Subcutaneous preadipocyte (primary cell): ENCODE measurements around the genes B4GALNT2 and ZNF652.

DNA sequence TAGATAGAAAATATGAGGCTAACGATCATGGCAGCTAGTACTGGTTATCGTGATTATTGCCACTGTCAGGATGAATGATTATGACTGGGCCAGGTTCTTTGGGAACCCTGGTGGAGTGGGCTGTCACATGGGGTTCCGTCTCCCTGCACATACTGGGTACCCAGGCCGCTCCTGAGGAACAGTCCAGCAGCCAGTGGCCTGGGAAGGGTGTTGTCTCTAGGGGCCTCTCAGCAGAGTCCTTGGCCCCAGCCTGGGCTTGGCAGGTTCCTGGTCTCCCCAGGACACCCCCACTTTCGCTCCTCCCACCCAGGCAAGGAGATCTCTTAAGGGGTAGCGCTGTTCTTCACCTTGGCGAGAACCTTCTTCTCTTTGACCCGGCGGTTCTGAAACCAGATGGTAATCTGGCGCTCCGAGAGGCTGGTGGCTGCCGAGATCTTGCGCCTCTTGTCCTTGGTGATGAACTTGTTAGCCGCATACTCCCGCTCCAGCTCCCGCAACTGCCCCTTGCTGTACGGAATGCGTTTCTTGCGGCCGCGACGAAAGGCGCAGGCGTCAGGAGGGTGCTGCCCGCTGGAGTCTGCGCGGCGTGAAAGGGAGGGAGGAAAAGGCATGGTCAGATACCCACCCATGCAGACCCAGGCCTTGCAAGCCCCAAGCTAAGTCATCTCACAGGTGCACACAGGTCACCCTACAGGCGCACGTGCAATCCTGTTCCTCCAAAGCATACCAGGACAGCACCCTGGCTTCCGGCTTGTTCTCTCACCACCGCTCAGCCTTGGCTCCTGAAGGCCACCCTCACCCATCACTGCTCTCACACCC, 1.9 kb downstream of the HOXB13 start:
- CAGE, long polyA plus RNA, result no peak

GRCh38 chr17:48729343-48730327, 1.1 kb upstream of the HOXB13 start:
- CAGE, long polyA plus RNA, result no peak

GRCh38 chr17:48911376-48912096, 3.3 kb downstream of the UBE2Z start:
- CAGE, long polyA plus RNA, result no peak

DNA sequence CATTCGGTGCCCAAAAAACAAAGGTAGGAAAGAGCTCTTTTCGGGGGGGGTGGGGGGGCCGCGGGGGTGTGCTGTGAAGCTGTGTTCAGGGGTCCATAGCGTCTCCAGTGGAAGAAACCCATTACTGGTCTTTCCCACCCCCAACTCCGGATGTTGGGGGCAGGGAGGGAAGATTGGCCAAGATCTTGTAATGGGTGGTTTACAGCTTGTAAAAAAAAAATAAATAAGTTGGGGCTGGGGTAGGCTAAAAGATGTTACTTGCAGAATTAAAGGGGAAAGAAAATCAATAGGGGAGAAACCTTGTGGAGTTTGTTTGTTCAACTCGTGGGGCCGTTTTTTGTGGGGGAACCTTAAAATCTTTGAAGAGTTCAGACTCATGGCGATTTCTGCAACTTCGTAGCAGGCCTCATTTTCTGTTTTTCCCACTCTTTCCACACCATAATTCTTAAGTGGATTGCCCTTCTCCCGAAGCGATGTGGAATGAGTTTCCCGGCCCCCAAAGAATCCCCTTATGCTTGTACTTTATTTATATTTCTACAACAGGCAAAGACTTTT, 2.0 kb downstream of the IGF2BP1 start:
- CAGE, long polyA plus RNA, result no peak

GRCh38 chr17:49000620-49001370, 3.6 kb downstream of the IGF2BP1 start:
- CAGE, long polyA plus RNA, result no peak

DNA sequence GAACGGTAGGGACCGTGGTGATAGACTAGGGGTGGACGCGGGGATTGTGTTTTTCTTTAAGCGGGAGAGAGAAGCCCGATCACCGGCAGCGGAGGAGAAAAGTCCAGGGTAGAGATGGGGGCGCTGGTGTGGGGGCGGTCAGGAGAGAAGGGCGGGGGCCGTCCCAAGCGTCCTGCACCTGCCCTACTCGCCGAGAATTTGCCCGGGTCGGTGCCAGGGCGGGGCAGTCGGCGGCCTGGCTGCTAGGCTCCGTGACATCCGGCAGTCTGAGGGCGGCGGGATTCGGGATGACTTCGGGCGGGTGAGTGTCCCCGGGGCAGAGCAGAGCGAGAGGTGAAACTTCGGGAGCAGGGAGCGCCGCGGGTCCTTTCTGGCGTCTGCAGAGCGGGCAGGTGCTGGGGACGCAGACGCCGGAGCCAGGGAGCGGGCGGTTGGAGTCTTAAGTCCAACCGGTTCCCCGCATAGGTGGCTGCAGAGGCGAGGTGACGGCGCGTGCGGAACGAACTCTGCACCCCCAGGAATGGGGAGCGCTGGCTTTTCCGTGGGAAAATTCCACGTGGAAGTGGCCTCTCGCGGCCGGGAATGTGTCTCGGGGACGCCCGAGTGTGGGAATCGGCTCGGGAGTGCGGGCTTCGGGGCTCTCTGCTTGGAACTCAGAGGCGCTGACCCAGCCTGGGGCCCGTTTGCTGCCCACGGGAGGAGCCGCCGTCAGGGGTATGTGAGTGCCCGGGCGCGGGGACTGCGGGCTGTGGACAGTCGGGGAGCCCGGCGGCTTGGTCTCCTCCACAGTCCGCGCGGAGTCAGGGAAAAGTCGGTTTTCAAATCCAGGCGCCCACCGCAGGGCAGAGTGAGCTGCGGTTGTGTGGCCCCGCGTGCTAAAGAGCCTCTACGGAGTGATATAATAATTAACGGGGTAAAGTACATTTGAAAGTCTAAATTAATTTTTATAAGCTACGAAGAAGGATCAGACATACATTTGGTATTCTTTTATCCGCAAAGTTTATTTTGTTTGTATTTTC, at the start of gene B4GALNT2:
TSS of gene B4GALNT2 (plus strand) at position 264 of the 1,019 bp plus-strand sequence.
- CAGE, long polyA plus RNA, result no peak

DNA sequence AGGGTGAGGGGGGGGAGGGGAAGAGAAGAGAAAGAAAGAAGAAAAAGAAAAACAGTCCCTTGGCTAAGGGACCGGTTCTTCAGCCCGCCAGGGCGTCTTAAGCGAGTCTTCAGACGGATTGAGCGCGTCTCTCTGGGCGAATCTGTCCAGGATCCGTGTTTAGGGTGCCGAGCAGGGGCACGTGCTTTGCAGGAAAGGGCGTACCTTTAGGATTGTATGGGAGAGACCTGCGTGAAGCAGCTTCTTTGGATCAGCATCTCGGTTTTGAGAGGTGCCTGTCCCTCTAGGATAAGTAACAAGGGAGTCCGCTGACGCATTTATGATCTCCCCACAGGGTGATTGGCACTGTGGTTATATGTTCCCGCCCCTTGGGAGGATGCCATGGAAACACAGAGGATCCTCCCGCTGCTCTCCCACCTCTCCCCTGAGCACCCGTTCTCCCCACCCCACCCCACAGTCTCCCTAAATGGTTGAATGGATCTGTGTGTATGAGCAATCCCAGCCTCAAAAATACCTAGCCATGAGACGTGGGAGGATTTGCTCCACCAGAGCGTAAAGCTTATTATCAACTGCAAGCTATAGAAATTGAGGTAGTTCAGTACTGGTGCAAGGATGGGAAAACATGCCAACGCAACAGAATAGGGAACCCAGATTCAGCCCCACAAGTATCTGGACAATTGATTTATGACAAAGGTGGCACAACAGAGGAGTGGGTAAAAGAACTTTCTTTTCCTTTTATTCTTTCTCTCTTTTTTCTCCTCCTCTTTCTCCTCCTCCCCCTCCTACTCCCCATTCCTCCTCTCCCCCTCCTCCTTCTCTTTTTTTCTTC, 16.5 kb downstream of the GNGT2 start:
- CAGE, long polyA plus RNA, result no peak

- CAGE, long polyA plus RNA, result no peak
Observed at GRCh38 chr17:49201586-49202064, 8.7 kb downstream of the GNGT2 start.

DNA sequence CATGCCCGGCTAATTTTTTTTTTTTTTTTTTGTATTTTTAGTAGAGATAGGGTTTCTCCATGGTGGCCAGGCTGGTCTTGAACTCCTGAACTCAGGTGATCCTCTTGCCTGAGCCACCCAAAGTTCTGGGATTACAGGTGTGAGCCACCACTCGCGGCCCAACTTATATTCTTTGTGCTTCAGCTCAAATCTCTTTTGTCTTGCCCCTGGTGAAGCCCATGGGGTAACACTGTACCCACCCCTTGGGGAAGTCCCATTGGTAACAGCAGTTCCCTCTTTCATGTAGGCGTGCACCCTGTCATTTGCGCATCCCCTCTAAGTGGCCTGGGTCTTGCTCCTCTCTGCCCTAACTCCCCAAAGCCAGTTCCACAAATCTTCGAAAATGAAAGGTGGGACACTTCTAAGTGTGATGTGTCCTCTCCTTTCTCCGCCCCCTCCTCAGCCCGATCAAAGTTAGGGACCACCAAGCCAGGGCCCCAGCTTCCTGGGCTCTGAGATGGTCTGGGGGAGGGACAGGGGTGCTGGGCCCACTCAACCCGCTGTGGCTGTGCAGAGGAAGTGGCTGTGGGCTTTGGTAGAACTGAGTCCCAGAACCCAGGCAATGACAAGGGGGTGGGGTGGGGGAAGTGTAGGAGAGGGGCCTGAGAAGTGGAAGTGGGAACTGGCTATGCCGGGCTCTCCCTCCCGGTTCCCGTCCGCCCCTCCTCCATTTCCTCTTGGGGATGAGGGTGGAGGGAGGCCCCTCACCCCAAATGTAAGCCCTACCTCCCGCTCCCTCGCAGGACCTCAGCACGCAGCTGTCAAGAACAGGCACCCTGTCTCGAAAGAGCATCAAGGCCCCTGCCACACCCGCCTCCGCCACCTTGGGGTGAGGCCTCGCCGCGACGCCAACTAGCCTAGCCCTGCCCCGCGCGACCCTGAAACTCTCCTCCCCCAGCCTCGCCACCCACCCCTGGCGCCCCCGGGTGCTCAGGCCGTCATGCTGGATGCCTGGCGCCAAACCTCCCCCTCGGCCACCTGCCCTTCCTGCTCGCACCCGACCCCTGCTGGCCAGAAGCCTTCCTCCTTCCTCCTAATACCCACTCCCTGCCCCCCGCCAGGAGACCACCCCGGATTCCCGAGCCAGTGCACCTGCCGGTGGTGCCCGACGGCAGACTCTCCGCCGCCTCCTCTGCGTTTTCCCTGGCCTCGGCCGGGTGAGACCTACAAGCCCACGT, 8.7 kb downstream of the ABI3 start:
- CAGE, long polyA plus RNA, result no peak

- CAGE, long polyA plus RNA, result no peak
Observed at GRCh38 chr17:49222177-49223064, 8.2 kb downstream of the PHOSPHO1 start.

- CAGE, long polyA plus RNA, result no peak
Observed at GRCh38 chr17:49259419-49259713, 28.8 kb upstream of the PHOSPHO1 start.

DNA sequence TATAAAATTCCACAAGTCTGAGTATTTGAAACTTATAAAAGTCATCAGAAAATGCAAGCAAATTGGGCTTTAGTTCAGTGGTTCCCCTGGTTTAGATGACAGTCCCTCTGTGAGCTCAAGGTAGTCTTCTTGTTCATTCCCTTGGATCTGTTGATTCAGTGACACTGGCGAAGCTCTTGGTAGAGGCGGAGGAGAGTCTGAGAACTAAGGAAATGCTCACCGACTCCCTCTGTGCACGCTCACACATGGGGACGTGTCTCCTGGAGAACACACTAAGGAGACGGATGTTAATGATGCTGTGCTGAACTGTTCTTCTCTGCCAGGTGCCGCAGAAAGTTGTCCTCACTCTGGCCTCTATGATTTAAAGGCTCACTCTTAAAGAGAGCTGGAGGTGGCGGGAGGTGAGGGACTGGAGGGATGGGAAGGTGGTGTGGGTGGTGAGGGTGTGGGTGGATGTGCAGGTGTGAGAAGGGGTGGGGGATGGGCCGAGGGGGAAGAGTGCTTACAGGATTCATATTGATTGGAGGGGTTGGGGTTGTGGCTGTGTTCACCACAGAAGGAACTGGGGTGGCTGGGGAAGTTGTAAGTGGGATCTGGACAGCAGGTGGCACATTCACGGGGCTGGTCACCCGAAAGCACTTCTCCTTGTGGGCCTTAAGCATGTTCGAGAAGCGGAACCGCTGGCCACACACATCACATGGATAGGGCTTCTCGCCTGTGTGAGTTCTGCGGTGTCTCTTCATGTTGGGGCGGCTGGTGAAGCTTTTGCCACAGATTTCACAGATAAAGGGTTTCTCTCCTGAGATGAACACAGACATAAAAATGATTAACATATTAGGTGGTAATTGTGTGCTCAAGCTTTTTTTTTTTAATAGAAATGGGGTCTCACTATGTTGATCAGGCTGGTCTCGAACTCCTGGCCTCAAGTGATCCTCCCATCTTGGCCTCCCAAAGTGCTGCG, 63.6 kb downstream of the ZNF652 start:
- CAGE, long polyA plus RNA, result no peak

- CAGE, long polyA plus RNA, result no peak
Observed at GRCh38 chr17:49361883-49362875, at the start of gene ZNF652. ZNF652 (minus strand) TSS chr17:49362250.

GRCh38 chr17:49408913-49409555, 5.6 kb downstream of the PHB1 start:
- CAGE, long polyA plus RNA, result no peak

GRCh38 chr17:49609150-49609490, 33.4 kb downstream of the NXPH3 start:
- CAGE, long polyA plus RNA, result no peak

GRCh38 chr17:49638628-49639189, 39.2 kb downstream of the SPOP start:
- CAGE, long polyA plus RNA, result no peak

DNA sequence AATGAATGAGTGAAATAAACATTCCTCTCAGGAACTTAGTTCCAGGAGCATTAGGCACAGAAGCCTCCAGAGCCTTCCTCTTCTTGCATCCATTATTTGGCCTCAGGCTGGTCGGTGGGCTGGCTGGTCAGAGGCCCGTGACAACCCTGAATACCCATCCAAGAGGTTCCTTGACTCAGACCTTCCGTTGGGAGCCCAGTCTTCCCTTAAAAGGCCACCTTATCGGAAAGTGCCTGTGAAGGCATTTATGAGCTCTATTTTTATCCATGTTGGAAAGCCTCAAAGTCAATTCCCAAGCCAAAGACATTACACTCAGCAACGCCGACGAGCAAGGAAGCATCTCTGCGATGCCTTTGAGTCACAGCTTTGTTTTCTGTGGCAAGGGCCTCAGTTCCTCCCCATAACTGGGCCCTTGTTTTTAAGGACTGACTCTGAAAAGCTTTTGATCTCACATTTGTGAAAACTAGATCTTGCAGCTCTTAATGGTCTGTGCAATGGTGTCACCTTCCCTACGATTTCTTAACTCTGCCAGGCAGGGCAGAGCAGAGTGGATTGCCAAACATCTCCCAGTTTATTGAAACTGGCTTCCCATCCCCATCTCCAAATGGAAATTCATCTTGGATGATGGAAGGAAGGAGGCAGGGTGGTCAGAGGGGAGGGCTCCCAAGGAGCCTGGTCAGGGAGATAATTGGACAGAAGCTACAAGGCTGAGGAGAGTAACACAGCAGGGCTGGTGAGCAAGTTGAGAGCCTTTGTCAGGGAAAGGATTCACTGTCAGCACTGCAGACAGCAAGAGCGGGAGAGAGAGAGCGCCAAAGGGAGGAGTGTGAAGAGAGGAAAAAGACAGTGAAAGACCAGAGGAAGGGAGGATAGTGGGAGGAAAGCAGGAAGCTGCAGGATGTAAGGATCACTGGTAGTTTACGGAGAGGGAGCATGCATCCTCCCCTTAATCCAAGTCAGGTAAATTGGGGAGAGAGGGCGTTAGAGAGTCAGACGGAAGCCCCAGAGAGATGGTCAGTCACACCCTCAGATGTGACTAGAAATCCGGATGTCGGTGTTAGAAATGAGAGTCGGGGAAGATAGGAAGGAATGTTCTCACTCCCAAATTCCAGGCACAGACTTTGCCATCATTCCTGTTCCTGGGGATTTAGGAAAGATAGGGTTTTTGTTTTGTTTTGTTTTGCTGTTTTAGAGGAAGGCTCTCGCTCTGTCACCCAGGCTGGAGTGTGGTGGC, 13.5 kb upstream of the SPOP start:
- CAGE, long polyA plus RNA, result no peak

- CAGE, long polyA plus RNA, result no peak
Observed at GRCh38 chr17:49815899-49816455, 27.5 kb downstream of the KAT7 start.

DNA sequence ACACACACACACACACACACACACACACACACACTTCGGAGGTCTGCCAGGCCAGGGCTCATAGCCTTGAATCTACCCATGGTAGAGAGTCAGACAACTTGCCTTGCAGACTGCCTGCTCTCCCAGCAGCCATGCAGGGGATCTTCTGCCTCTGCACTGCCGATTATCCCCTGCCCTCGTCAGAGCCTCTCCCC, 279 bp downstream of the TAC4 start:
- CAGE, long polyA plus RNA, result no peak

GRCh38 chr17:49850860-49851316, 3.0 kb upstream of the TAC4 start:
- CAGE, long polyA plus RNA, result no peak